IMR-90 (cell line): ENCODE measurements around a stretch of chr12.

DNA sequence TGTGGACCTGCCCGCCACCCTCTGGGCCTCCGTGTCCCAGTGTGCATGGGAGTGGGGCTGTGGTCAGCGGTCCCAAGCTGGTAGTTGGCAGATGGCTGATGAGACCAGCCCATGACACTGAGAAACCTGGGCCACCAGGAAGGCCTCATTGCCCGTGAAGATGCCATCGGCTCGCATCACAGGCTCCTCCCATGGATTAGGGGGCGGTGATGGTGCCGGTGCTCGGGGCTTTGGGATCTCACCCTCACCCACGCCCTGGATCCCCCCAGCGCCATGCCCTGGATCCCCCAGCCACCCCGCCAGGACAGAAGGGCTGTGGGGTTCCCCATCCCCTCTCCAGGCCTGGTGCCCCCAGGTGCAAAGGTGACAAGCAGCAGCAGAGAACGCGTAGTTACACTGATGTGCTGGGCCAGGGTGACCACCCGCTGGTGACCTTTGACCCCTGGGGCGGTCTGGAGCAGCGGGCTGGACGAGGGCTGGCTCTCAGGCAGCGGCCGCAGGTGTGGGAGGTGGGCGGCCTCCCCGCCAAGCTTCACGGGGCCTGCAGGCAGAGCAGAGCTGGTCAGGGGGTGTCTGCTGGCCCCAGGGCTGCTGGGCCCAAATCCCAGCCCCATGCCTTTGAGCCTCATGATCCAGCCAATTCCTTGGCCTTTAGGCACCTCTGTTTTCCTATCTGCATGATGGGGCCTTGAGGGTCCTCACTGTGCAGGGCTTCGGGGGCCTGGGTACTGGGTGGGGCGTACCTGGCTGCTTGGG lies 40.0 kb downstream of the RFLNA start:
- RRBS = no CpG with 5 or more reads among the region's 25 CpGs
CAGE:
- cytosol, long polyA plus RNA = no peak
- long polyA plus RNA = no peak
- nucleus, long polyA plus RNA = no peak

GRCh38 chr12:124336981-124337381 lies 42.1 kb downstream of the RFLNA start:
- RRBS = 96% methylated on average over 4 of the region's 17 CpGs
CAGE:
- cytosol, long polyA plus RNA = no peak
- long polyA plus RNA = no peak
- nucleus, long polyA plus RNA = no peak

- RRBS = no CpG with 5 or more reads among the region's 27 CpGs
CAGE:
- cytosol, long polyA plus RNA = no peak
- long polyA plus RNA = no peak
- nucleus, long polyA plus RNA = no peak
Measured at GRCh38 chr12:124359896-124360473, 65.1 kb downstream of the RFLNA start.

GRCh38 chr12:124385652-124386491 lies 91.0 kb downstream of the RFLNA start:
- RRBS = 90% methylated on average over 6 of the region's 32 CpGs
CAGE:
- cytosol, long polyA plus RNA = no peak
- long polyA plus RNA = no peak
- nucleus, long polyA plus RNA = no peak

- RRBS = 14% methylated on average over 11 of the region's 44 CpGs
CAGE:
- cytosol, long polyA plus RNA = no peak
- long polyA plus RNA = no peak
- nucleus, long polyA plus RNA = no peak
Measured at GRCh38 chr12:124387276-124388449, 92.8 kb downstream of the RFLNA start.

- RRBS = 1% methylated on average over 5 of the region's 48 CpGs
CAGE:
- cytosol, long polyA plus RNA = no peak
- long polyA plus RNA = no peak
- nucleus, long polyA plus RNA = no peak
Measured at GRCh38 chr12:124389187-124390297, 94.6 kb downstream of the RFLNA start.

DNA sequence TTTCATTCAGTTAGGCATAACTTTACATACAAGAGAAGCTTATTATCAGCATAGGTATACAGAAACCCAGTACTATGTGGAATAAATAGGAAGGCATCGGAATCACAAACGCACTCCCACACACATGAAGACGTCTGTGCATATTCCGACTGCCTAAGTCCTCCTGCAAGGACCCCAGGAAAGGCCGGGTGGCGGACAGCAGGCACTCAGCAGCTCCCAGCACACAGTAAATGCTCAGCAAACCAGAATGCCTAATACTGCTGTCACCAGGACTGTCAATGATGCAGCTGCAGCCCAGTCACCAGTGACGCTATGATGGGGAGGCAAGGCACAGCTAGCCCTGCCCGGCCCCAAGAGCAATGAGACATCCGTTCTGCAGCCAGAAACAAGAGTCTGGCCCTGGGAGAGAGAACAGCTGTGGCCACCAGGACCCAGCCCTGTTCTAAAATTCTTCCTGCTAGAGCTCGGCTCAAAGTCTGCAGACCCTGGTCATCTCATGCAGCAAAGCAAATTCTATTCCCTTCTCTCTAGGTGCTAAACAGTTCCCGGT lies 69.8 kb downstream of the NCOR2 start:
- RRBS = no CpG with 5 or more reads among the region's 11 CpGs
CAGE:
- cytosol, long polyA plus RNA = no peak
- long polyA plus RNA = no peak
- nucleus, long polyA plus RNA = no peak

DNA sequence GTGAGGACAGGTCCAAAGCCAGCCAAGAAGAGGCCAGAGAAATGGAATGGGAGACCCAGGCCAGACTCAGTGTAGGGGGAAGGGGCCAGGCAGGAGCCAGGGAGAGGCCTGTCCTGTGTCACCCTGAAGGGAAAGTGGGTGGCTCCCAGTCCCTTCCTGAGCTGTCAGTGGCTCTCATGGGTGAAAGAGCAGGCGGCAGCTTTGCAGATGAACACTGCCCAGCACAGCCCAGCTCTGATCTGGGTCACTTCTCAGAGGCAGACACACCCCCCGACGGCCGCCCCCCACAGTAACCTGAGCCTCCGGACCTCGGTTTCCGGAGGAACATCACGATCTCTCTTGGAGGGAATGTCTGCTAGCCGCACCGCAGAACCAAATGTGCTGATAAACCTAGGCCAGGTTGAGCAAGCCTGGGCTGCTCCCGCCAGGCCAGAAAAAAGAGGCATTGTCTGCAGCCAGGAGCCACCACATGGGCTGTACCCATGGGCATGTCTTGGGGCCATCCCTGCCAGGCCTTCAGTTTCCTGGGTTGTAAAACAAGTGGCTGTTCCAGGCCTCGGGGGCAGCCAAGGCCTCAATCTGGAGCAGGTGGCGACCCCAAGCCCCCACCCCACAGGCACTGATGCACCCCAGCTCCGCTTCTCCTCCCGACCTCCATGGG lies 57.7 kb downstream of the NCOR2 start:
- RRBS = no CpG with 5 or more reads among the region's 15 CpGs
CAGE:
- cytosol, long polyA plus RNA = no peak
- long polyA plus RNA = no peak
- nucleus, long polyA plus RNA = no peak

DNA sequence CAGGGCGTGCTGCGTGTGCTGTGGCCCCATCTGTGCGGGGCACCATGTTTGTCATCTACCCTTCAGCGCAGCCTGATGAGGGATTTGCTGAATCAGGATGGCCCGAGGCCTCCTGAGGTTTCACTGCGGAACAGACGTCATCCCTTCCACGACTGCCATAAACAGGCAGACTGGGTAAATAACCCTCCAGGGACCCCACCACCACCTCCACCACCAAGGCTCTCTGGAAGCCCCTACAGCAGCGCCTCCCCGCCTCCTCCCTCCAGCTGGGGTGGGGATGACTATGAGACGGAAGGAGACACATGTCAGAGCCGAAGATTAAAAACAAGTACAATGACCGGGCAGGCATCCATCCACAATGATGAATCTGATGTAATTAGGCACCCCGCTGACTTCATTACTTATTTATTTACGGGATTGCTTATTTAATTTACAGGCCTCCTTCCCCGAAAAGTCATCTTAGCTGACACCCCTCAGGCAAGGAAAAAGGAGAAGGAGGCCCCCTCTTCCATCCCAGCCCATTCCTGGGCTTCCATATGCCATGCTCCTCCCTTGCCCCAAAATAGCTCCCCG lies 39.4 kb downstream of the NCOR2 start:
- RRBS = 100% methylated on average over 1 of the region's 17 CpGs
CAGE:
- cytosol, long polyA plus RNA = no peak
- long polyA plus RNA = no peak
- nucleus, long polyA plus RNA = no peak

GRCh38 chr12:124538272-124538851 lies 29.1 kb downstream of the NCOR2 start:
- RRBS = no CpG with 5 or more reads among the region's 15 CpGs
CAGE:
- cytosol, long polyA plus RNA = no peak
- long polyA plus RNA = no peak
- nucleus, long polyA plus RNA = no peak

DNA sequence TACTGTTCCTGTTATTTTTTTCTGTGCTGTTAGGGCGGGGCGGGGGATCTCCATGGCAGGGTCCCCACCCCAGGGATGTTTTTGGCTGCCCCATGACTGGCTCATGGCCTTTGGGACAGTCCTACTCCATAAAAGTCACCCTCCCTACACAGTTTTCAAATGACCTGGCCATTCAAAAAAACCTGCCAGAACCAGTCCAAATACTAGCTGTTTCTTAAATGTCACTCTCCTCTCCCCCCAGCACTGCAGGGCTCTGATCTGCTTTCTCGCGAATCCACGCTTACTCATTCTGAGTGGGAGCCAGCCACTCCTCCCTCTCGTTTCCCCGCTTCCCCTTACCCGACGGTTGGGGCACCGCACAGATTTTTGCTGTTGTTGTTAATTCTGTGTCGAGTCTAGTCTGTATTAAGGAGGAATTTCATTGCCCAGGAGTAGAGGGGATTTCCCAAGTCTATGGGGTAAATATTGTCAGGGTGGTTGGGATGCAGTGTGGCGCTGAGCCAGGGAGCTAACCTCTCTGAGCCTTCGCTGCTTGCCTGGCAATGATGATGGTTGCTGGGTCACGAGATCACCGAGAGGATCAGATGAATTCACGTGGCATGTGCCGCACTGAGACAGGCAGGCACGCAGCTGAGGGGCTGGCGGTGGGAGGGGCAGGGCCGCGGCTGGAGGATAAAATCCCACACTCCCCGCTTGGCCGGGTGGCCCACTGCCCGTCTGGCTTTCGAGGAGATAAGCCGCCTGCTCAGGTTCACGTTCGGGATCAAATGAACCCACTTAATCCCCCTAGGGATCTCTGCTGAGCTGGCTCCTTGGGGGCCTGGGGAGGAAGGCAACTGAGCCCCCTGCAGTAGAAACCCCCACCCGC lies 18.5 kb downstream of the NCOR2 start:
- RRBS = no CpG with 5 or more reads among the region's 29 CpGs
CAGE:
- cytosol, long polyA plus RNA = no peak
- long polyA plus RNA = no peak
- nucleus, long polyA plus RNA = no peak

GRCh38 chr12:124667517-124668073 lies 100.2 kb upstream of the NCOR2 start:
- RRBS = 98% methylated on average over 1 of the region's 15 CpGs
CAGE:
- cytosol, long polyA plus RNA = no peak
- long polyA plus RNA = no peak
- nucleus, long polyA plus RNA = no peak

DNA sequence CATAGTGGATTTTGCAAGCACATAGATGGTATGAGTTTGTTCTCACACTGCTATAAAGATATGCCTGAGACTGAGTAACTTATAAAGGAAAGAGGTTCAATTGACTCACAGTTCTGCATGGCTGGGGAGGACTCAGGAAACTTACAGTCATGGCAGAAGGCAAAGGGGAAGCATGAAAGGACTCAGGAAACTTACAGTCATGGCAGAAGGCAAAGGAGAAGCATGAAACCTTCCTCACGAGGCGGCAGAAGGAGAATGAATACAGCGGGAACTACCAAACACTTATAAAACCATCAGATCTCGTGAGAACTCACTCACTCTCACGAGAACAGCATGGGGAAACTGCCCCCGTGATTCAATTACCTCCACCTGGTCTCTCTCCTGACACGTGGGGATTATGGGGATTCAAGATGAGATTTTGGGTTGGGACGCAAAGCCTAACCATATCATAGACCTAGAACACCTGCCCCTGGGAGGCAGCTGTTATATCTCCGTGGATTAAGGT lies 101.9 kb upstream of the NCOR2 start:
- RRBS = no CpG with 5 or more reads among the region's 9 CpGs
CAGE:
- cytosol, long polyA plus RNA = no peak
- long polyA plus RNA = no peak
- nucleus, long polyA plus RNA = no peak

DNA sequence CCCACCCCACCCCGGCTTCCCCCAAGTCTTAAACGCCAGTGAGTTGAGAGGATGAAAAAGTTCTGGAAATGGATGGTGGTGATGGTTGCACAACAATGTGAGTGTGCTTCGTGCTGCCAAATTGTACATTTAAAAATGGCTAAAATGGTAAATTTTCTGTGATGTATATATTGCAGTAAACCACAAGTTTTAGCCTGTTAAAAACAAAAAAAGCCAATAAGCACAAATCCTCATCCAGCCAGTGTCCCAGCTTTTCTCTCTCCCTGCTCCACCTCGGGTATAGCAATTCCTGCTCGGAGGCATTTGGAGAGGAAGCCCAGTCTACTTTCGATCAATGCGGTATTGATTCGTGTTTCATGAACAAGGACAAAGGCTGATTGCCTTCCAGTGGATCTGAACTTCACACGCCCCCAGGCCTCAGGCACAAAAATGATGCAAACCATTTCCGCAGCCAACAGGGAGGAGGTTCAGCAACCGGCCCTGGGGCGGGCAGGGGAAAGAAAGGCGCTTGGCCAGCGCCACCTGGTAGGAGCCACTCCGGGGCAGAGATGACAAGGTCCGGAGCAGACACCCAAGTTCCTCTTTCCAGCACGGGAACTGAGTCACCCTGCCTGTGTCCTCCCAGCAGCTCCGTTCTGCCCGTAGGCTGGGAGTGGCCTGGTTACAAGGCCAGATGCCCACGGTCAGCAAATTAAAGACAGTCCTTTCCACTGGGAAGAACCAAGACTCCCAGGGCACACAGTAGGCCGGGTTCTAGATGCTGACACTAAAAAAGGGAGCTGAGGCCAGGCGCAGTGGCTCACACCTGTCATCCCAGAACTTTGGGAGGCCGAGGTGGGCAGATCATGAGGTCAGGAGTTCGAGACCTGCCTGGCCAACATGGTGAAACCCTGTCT lies 136.5 kb downstream of the SCARB1 start:
- RRBS = 62% methylated on average over 6 of the region's 24 CpGs
CAGE:
- cytosol, long polyA plus RNA = no peak
- long polyA plus RNA = no peak
- nucleus, long polyA plus RNA = no peak

DNA sequence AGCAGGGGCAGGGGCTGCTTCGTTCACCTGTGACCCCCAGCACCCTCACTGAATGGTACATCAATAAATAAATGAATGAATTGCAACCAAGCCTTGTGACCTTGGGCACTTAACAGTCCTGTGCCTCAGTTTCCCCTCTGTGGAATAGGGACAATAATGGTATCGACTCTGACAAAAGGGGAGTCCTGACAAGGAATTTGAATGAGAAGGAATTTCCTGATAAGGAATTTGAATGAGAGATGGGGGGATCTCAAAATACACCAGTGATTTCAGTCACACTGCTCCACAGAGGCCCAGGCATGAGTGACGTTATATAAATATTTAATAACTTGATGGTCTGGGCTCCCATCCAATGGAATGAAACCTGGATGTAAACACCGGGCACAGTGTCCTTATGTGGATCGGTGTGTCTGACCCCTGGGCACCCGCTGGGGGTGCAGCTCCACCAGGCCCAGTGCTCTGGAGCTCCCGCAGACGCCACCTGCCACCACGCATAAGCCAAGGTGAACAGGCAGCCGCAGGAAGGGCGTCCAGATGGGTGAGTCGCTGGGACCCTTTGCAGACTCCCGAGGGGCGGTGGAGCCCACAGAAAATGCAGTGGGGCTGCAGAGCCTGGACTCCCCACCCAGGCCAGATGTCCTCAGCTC lies 121.7 kb downstream of the SCARB1 start:
- RRBS = no CpG with 5 or more reads among the region's 14 CpGs
CAGE:
- cytosol, long polyA plus RNA = no peak
- long polyA plus RNA = no peak
- nucleus, long polyA plus RNA = no peak

- RRBS = no CpG with 5 or more reads among the region's 14 CpGs
CAGE:
- cytosol, long polyA plus RNA = no peak
- long polyA plus RNA = no peak
- nucleus, long polyA plus RNA = no peak
Measured at GRCh38 chr12:124755074-124755573, 108.5 kb downstream of the SCARB1 start.

CAGE:
- cytosol, long polyA plus RNA = no peak
- long polyA plus RNA = no peak
- nucleus, long polyA plus RNA = no peak
Measured at GRCh38 chr12:124764689-124764999, 99.0 kb downstream of the SCARB1 start.

DNA sequence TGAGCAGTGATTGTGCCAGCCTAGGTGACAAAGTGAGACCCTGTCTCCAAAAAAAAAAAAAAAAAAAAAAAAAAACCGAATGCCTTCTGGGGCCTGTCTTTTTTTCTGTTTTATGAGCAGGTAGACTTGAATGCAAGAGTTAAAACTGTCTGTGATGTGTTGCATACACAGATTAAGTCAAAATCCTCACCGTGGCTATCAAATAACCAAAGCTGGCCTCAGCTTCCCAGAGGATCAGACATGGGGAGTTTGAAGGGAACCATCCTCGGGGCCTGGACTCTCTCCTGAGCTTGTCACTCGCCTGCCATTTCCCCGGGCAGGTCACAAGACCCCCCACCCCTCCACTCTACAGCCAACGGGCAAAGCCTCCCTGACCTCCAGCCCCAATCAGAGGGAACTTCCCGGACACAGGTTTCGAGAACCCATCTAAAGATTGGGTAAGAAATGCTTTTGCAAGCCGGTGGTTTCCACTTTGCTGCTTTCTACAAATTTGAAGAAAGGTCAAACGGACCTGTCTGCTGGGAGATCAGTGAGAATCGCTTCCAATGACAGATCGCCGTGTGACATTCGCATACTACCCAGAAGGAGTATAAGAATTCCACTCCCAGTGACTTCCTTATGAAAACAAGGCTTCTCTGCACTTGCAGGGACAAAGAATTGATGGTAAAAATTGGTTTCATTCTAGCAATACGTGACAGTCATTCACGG lies 89.7 kb downstream of the SCARB1 start:
- RRBS = 73% methylated on average over 3 of the region's 16 CpGs
CAGE:
- cytosol, long polyA plus RNA = no peak
- long polyA plus RNA = no peak
- nucleus, long polyA plus RNA = no peak

- RRBS = no CpG with 5 or more reads among the region's 12 CpGs
CAGE:
- cytosol, long polyA plus RNA = no peak
- long polyA plus RNA = no peak
- nucleus, long polyA plus RNA = no peak
Measured at GRCh38 chr12:124774653-124775146, 89.0 kb downstream of the SCARB1 start.

GRCh38 chr12:124855135-124856379 lies 8.1 kb downstream of the SCARB1 start:
- RRBS = no CpG with 5 or more reads among the region's 27 CpGs
CAGE:
- cytosol, long polyA plus RNA = no peak
- long polyA plus RNA = no peak
- nucleus, long polyA plus RNA = no peak